Foreskin keratinocyte (primary cell): ENCODE data around the gene NPIPA7.

DNA sequence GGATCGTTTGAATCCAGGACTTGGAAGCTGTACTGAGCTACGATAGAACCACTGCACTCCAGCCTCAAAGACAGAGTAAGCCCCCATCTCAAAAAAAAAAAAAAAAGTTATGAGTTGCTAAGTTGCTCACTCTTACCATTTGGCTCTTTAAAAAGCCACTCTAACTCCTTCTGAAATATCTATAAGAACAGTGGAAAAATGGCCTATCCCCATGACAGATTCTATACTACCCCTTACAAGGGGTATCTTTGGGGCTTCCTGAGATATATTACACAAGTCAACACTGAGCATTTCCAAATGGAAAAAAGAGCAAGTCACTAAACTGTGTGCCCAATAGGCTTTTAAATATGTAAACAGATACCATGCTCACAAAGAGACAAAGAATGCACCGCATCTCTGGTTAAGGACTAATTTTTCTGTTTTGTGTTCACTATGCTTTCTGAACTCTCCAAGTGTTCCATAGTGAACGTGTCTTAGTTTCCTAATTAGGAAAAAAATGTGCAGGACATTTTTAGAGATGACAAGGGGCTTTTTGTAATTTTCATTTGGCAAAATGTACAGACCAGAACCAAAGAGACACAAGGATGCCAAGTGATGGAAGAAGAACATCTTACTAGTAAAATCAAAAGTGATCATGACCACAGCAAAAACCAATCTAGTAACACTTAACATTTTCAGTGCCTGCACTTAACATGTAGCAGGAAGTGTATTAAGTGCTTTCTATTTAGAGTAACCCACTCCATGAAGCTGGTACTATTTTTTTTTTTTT lies 21.7 kb downstream of the MYH11 start:
- RAMPAGE, total RNA = no peak

DNA sequence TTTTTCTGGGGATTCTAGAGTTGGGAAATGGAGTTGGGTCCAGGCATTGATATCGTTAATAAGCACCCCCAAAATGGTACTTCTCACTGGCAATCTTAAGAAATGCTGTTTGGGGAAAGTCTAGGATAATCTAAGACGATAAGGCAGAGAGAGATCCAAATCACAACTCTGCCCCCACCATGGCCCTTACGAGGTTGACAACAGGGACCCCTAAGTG lies 282 bp downstream of the MYH11 start:
- RAMPAGE, total RNA = no peak

- RAMPAGE, total RNA = no peak
These were observed 8.9 kb downstream of the CEP20 start for GRCh38 chr16:15879249-15880099.

DNA sequence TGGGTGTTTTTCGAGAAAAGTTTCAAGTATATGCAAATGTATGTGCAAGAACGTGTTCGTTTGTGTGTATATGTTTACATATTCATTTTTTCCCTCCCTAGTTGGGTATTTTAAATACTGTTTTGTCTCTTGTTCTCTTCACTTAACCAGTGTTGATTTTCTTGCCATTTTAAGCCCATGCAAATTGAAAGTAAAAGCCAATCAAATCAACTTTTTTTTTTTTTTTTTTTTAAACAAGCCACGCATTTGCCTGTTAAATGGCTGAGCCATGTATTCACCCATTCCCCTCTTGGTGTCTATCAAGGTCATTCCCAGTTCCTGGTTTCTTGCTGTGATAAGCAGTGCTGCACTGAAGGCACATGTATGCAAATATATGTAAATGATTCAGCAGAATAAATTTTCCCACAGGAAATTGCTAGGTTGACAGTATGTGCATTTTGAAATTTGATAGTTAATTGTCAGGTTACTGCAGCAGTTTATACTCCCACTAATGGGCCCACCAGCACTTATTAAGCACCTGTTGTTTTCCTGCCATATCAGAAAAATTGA lies 12.2 kb downstream of the ABCC1 start:
- RAMPAGE, total RNA = no peak

GRCh38 chr16:15971913-15972517 lies 22.6 kb downstream of the ABCC1 start:
- RAMPAGE, total RNA = no peak

DNA sequence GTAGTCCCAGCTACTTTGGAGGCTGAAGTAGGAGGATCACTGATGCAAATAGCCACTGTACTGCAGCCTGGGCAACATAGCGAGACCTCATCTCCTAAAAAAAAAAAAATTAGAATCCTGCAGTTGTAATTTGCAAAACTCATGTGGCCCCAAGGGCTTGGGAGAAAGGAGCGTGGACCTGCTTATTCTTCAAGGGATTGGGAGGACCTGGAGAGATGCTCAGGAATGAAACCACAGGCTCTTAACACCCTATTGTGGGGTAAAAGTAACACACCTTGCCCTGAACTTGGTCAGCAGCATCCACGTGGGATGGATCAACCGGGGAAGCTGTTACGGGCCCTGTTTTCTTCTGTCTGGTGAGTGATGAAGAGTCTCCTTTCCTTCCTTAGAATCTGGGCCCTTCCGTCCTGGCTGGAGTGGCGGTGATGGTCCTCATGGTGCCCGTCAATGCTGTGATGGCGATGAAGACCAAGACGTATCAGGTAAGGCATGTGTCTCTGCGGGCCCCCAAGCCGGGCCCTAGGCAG lies 103.0 kb downstream of the ABCC1 start:
- RAMPAGE, total RNA = no peak

DNA sequence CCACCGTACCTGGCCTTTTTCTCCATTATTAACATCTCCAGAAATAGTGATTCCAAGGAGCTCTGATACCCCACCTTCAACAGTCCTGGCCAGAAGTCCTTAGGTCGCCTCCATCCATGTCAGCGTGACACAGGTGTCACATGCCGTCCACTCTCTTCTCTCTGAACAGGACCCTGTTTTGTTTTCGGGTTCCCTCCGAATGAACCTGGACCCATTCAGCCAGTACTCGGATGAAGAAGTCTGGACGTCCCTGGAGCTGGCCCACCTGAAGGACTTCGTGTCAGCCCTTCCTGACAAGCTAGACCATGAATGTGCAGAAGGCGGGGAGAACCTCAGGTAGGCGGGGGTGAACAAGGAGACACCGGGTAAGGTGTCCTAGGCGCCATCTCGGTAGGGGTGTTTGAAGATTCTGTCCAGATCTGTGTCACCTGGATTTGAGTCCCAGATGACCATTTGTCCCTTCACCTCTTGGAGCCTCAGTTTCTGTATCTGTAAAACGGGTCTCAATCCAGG lies 86.9 kb downstream of the ABCC6 start:
- RAMPAGE, total RNA = no peak

DNA sequence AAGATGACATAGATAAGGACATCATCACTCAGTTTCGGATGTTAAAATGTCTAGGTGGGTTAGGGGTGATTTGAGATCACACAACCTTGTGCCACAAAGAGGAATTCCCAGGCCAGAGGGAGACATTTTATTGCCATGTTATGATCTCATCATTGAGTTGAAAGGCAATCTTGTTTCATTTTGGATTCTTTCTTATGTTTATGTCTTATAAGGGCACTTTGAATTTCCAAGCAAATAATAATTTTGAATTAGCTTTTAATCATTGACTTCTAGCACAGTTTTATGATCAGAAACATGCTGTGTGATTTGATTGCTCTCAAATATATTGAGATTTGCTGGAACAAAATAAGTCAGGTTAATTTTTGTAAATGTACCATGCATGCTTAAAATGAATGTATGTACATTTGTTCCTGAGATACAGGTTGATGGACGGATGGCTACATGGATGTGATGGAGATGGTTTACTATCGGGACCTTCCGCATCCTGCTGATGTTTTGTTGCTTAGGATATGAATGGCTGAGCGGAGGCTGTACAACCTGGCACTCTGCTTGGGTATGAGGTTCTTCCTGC lies at the start of gene NPIPA7:
TSS of gene NPIPA7 (plus strand) at position 386 of the 571 bp plus-strand sequence.
- RAMPAGE, total RNA = no peak

DNA sequence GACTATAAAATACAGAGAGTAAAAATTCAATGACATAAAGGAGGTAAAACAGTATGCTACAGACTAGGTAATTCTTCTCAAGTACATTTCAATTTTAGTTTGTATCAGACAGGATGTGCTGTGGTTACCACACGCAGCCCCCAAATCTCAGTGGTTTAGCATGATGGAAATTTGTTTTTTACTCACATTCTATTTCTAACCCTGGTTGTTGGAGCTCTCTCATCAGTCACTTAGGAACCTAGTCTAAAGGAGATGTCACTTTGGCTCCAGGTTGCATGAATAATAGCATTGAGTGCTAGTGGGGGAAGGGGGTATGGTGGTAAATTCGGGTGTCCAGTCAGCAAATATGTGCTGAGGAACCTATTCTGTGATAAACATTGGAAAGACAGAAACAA lies 444.0 kb downstream of the XYLT1 start:
- RAMPAGE, total RNA = no peak

DNA sequence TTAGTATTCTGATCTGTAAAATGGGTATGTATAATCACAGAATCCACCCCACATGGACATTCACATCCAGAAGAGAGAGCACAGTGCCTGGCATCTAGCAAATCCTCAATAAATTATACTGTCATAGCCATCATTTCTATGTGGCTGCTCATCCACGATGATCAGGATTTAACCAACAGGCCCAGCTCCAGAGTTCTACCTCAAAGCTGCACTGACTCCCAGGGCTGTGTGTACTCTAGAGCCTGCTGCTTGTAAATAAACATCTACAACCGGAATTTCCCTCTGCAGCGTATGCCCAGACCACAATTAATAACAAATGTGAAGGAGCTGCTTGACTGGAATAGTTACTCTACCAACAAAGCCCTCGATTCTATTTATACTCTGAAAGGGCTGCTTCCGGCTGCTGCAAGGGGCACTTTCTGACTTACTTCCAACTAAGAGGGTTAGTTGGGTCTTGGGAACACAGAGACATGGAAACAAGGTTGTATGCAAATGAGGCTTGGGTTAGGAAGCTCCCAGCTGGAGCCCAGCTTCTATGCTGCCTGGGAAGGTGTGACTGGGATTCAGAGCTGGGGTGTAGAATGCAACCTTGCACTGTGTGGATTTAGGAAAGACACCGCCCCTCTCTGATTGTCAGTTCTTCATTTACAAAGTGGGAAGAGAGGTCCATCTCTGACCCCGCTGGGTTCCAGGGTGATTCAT lies 265.1 kb downstream of the XYLT1 start:
- RAMPAGE, total RNA = no peak

GRCh38 chr16:17269283-17269951 lies 201.3 kb downstream of the XYLT1 start:
- RAMPAGE, total RNA = no peak

- RAMPAGE, total RNA = no peak
These were observed 200.2 kb downstream of the XYLT1 start for GRCh38 chr16:17270445-17271112.

DNA sequence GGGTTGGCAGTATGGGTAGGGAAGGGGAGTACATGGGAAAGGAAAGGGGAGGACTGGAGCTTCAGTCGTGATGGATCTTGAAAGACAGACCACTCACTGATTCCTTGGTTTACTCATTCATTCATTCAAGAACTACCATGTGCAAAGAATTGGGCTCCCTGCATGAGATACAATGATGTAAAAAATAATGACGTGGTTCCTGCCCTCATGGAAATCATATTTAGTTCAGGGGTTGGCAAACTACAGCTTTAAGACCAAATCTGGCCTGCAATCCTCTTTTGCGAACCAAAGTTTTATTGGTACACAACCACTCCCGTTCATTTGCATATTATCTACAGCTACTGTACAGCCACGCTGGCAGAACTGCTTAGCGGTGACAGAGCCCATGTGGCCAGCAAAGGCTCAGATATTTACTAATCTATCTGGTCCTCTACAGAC lies 167.8 kb downstream of the XYLT1 start:
- RAMPAGE, total RNA = no peak

DNA sequence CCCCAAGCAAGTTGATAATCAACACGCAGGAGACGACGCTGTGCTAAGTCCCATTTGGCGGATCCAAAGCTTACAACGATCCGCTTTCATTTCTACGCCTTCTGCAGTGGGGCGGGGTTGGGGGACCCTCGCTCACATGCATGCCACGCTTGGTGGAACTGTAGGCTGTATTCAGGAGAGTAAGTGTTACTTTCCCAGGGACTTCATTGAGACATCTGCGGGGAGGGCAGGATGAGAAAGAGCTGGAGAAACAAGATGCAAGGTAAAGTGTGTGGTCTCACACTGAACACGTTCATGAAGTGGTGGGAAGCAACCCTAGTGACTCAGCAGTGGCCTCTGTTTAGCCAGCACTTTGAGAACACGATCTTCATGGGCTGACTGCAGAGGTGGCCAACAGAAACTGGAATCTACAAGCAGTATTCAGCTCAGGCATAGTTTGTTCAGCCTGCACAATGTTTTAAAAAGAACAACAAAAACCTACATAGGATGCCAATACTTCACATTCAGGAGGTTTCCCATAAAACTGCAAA lies 100.4 kb downstream of the XYLT1 start:
- RAMPAGE, total RNA = no peak

GRCh38 chr16:17448891-17449507 lies 21.8 kb downstream of the XYLT1 start:
- RAMPAGE, total RNA = no peak

DNA sequence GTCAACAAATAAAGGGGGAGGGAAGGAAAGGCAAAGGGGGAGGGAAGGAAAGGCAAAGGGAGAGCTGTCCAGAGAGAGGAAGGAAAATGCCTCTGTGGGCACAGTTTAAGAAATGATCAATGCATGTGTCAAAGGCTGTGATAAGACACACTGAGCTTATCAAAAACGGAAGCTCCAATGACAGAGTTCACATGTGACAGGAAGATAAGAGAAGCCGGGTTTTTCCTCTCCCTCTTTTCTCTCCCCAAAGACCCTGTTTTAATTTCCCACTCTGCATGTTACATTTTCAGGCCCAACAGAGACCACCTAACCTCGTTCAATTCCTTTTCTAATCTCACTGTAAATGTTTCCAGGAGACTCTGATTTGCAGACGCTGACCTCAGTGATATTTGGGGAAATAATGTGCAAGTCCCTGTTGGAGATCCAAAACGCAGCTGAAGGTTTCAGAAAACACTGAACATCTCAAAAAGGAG lies 386.7 kb downstream of the NPIPA8 start:
- RAMPAGE, total RNA = no peak

GRCh38 chr16:18401841-18402546 lies 65.5 kb upstream of the NPIPA8 start:
- RAMPAGE, total RNA = no peak

GRCh38 chr16:18527505-18528156 lies 34.3 kb downstream of the NOMO2 start:
- RAMPAGE, total RNA = no peak

- RAMPAGE, total RNA = no peak
These were observed 18.4 kb downstream of the NOMO2 start for GRCh38 chr16:18543624-18543823.

GRCh38 chr16:18849766-18850690 lies 48.7 kb upstream of the ARL6IP1 start:
- RAMPAGE, total RNA = no peak